Endothelial cell (in vitro differentiated cells): ENCODE results near the genes SLC25A46, DCP2 and TMED7.

DNA sequence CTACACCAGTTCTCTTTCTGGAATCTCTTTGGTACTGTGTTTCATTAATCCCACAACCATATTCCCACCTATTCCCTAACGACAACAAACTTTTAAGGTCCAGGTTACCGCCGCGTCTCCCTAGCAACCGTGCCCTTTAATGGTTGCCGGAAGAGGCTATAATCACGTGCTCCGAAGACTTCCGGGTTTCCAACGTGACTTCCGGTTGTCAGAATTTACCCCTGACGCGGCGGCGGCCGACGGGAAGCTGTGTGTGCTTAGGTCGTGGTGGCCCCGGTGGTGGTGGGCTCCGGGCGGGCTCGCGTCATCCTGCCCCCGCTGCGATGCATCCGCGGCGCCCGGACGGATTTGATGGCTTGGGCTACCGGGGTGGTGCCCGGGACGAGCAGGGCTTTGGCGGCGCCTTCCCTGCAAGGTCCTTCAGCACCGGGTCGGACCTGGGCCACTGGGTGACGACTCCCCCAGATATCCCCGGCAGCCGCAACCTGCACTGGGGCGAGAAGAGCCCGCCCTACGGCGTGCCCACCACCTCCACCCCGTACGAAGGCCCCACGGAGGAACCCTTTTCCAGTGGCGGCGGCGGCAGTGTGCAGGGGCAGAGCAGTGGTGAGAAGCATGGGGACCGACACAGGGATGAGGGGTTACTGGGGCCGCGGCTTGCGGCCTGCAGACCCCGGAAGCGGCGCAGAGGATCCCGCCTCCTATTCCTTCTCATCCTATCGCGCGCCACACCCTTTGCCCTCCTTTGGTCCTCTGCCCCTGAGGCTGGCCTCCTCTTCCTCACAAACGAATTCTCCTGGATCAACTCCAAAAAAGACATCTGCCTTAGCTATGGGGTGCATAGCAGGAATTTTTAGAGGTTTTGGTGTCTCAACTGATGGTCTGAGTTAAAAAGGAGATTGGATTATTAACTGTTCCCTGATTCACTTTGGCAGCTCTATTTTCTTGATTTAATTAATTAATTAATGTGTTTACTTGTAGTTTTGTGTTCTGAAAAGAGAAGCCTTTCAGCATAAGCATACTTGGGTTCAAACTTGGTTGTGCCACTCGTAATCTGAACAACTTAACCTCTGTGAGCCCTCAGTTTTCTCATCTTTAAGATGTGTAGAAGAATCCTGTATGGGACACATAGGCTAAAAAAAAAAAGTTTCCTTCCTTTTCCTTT, at the start of gene SLC25A46:
Gene SLC25A46 (plus strand): TSS at position 211 of the 1,165 bp plus-strand sequence.
- PRO-cap = bidirectional peak, plus-strand start at position 254 of the sequence, minus-strand start outside the sequence; bidirectional peak, plus-strand start at position 789 of the sequence, minus-strand start at position 643 of the sequence

DNA sequence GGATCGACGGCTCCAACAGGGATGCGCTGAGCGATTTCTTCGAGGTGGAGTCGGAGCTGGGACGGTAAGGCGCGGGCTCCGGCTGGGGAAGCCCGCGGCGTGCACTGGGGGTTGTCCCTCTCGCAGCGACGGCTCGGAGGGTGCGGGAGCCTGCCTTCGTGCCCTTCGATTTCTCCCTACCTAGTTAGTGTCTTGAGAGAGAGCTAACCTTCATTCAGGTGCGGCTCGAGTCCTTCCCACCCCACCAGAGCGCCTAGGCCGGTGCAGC, 331 bp downstream of the CAMK4 start:
- PRO-cap = no peak

DNA sequence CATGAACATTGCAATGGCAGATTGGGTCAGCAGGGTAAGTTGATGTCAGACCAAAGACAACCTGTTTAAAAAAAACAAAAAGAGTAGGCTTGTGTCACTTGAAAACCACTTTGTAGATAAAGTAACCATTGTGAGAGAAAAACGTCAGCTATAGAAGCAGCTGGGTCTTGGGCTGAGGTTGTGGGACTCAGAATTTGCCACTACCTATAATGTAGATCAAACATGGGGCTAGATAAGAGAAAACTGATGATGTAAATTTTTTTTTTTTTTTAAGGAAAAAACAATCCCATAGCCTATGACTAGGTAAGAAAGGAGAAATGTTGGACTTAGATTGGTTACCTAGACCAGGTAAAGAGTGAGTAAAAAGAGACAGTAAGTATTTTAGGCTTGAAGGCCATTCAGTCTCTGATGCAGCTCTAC, 8.3 kb downstream of the CAMK4 start:
- PRO-cap = no peak

DNA sequence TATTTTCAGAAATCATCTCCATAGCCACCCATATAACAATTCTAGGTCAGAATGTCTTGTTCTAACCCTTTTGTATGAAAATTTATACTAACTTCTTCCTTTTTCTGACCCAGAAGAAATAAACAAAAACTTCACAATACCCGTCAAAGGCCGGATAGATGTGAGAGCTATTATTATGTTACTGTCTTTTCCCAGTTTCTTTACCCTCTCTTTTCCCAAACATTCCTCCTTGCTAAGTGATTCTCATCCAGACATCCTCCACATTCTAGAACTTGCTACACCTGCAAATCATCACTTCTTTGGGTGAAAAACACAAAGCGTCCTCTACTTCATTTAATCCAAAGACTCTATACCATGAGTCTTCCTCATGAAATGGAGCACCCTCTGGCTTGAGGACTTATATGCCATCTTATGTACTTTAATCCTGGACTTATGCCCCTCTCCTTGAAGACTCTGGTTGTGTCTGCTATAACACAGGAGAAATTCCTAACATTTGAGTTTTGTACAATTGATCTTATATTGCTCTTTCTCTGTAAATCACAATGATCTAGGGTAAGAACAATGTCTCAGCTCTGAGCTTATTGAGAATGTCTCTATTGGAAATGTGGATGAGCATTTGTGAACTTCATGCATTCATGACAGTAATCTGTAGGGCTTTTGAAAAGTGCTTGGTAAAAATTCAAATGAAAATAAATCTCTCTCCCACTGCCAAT, 194.0 kb downstream of the EPB41L4A start:
- PRO-cap = no peak

DNA sequence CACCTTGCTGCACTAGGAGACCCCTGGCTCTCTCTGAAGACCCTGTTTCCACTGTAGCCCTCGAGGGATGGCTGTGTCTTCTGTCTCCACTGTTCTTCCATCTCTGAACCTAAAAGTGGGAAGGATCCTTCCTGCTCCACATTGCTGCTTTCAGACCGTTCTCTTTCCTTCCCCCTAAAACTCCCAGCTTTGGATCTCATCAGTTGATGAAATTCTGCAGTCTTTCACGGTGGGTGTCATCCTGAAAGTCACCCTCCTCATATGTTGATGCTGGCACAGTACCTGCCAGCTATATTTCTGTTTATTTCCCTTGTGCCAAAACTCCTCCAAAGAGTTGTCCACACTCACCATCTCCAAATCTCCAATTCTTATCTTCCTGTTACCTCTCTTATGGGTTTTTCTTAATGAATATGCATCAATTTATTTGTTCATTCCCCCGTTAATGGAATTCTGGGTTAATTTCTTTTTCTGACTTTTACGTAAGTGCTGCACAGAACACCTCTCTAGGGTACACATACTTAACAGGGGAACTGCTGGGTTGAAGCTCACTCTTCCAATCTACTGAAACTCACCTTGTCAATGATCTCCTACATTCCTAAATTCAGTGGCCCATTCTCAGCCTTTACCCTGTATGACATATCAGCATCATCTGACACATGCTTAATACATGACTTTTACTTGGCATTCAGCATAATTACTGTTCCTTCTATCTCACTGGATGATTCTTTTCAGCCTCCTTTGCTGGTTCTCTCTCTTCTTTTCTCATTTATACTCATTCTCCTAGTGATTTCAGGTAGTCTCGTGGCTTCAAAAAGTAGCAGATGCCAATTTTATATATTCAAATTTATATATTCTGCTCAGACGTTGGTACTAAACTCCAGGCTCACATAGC, 163.9 kb downstream of the EPB41L4A start:
- PRO-cap = no peak

GRCh38 chr5:112417866-112418384, 1.2 kb downstream of the EPB41L4A start:
- PRO-cap = no peak

GRCh38 chr5:112920574-112920992, 1.4 kb downstream of the REEP5 start:
- PRO-cap = no peak

GRCh38 chr5:112976655-112977685, at the start of gene DCP2:
Gene DCP2 (plus strand): TSS chr5:112976798.
- PRO-cap = bidirectional peak, plus-strand start at chr5:112976843, minus-strand start at chr5:112976459; unidirectional peak, minus-strand start at chr5:112977533

GRCh38 chr5:113023861-113024423, 47.3 kb downstream of the DCP2 start:
- PRO-cap = no peak

DNA sequence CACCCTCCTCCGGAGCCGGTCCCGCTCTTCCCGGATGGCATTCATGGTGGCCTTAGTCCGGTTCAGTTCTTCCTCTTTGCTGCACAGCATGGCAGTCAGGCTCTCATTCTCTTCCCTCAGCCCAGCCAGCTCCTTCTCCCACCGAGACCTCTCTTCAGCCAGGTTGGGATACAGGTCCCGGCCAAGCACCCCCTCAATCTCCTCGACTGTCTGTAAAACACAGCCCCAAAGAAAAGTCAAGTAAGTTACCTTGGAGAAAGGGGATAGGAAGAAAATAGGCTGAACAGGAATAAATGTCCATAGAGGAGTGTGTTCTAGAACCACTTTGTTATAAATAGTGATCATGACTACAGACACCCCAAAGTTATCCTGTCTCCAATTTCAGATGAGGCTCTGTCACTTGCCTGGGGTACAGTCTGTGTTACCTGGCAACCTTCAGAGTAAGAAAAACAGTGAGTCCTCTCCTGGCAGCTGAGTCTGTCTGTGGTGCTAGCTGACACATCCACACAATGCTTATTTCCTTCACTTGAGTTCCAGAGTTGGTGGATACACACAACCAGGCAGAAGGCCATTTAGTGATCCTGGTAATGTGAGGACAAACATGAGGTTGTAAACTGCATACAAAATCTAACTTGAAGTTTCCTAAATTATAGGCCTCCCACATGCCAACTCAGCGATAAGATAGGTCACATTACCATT, 125.3 kb downstream of the DCP2 start:
- PRO-cap = no peak

DNA sequence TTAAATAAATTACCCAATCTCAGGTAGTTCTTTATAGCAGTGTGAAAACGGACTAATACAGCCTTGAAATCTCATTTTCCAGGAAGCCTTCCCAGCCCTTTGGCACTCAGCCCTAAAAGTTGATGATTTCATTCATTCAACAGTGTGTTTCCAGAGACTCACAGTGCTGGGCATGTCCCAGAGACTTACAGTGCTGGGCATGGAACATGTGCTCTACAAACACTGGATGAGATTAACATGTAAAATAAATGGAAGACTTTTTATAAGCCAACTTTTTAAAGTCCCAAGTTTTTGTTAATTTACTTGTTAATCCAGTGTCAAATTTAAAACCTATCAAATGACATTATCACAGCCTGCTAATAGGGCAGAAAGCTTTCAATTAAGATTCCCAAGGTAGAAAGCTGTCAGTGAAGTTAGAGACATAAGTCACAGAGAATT, 136.0 kb downstream of the DCP2 start:
- PRO-cap = no peak

DNA sequence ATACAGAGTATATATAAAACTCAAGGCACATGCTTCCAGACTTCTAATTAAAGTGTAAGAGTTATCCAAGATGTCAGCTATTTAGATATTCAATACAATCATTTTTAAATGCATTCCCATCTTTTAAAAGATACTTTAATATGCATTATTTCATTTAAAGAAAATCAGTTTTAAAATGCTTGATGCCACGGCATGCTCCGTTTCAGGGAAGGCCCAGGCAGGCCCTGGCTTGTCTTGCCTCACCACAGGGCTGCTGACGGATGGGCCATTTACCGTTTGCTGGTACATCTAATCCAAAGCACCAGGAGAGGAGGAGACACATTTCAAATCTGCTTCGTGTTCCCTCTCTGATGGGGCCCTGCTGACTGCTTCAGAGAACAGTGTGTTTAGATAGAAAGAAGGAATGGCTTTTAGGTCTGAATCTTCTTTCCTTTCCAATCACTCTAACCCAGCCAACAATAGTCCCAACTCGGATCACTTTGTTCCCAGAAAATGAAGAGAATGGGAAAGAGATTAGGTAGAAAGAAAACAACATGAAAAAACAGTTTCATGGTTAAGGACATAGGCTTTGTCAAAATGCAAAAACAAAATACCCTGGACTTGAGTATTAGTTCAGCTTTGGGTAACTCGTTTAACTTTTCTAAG, 185.2 kb downstream of the DCP2 start:
- PRO-cap = no peak

DNA sequence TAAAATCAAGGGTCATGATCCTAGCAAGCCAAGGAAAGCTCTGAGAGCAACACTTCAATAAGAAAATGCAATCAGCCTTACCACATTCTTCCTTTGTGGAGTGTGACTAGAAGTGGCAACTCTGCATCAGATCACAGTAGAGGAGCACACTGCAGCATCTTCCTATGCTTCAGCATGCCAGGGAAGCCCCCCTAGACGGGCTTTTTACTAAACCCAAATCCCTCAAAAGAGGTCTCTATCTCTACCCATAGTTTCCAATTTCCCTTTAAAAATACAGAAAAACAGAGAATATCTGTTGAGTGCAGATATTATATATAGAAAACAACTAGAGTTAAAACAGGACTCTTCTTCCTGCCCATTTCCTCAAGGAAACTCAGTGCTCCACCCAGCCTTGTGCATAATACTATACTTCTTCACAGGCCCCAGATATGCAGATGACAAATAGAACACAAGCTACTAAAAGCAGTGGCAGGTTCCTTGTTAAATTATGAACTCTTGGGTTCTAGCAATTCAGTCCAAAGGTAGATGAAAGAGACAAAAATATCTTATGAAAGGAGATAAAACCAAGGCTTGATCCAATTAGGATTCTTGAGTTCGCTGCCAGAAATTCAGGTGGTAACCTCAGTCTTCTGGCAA, 200.3 kb downstream of the TSSK1B start:
- PRO-cap = no peak

DNA sequence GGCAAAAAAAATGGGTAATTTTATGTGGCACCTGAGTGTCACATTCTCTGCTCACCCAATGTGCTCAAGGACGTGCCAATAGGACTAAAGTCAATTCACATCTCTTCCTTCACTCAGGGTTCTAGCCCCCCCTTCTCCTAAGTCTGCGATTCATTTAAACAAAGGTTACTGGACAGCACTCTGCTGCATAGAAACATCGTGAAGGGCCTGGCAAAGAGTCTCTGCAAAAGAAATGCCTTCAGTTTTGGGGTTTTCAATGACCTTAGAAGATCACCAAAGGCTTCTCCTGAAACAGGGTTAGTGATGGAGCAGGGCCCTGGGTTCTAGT, 142.2 kb downstream of the TSSK1B start:
- PRO-cap = no peak

- PRO-cap = no peak
Observed at GRCh38 chr5:113325021-113325863, 109.5 kb downstream of the TSSK1B start.

DNA sequence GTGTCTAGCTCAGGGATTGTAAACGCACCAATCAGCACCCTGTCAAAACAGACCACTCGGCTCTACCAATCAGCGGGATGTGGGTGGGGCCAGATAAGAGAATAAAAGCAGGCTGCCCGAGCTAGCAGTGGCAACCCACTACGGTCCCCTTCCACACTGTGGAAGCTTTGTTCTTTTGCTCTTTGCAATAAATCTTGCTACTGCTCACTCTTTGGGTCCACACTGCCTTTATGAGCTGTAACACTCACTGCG, 23.1 kb upstream of the TSSK1B start:
- PRO-cap = no peak

DNA sequence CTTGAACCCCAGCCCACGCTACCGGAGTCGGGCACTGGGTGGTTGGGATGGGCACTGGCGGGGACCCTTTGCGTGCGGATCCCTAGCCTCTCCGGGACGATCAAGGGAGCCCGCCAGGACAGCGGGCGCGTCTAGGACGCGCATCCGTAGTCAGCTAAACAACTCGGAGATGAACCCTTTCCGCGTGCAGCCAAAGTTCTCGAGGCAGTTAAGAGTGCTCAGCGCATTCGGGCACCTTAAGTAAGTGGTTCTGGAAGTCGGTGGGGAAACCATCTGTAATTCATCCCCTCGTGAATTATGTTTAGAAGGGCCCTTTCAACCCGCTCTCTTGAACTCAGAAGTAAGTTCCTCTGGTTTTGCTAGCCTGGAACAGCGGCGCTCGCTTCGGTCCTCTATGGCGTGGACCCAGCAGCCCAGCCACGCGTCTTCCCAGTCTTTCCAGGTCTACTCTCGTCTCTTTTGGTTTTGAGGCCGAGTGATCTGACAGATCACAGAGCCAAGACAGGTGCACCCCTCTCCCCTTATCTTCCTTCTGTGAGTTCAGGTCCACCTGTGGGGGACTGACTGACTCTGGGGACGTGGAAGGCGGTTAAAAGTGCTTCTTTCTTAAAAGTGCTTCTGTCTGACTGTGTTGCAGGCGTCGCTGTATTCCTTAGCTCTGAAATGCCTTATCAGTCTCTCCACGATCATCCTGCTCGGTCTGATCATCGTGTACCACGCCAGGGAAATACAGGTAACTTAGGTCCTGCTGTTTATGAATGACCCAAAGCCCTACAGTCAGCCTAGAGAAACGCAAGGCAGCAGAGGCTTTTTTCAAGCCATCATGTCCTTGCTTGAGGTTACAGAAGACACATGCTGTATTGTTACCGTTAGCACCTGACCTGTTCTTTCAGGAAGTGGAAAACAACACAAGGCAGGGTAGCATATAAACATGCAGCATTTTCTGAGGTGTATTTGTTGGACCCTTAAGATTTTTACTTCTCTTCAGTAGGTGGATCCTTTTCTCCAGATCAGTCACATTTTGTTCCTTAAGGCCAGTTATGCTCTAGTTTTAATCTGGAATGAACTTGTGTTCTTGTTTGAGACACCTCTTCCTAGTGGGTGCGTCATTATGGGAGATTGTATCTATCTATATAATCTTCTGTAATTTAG, 1.8 kb downstream of the KCNN2 start:
- PRO-cap = no peak

GRCh38 chr5:115414216-115414815, 117.9 kb upstream of the CCDC112 start:
- PRO-cap = no peak

- PRO-cap = no peak
Observed at GRCh38 chr5:115432487-115433094, 112.0 kb downstream of the FEM1C start.

DNA sequence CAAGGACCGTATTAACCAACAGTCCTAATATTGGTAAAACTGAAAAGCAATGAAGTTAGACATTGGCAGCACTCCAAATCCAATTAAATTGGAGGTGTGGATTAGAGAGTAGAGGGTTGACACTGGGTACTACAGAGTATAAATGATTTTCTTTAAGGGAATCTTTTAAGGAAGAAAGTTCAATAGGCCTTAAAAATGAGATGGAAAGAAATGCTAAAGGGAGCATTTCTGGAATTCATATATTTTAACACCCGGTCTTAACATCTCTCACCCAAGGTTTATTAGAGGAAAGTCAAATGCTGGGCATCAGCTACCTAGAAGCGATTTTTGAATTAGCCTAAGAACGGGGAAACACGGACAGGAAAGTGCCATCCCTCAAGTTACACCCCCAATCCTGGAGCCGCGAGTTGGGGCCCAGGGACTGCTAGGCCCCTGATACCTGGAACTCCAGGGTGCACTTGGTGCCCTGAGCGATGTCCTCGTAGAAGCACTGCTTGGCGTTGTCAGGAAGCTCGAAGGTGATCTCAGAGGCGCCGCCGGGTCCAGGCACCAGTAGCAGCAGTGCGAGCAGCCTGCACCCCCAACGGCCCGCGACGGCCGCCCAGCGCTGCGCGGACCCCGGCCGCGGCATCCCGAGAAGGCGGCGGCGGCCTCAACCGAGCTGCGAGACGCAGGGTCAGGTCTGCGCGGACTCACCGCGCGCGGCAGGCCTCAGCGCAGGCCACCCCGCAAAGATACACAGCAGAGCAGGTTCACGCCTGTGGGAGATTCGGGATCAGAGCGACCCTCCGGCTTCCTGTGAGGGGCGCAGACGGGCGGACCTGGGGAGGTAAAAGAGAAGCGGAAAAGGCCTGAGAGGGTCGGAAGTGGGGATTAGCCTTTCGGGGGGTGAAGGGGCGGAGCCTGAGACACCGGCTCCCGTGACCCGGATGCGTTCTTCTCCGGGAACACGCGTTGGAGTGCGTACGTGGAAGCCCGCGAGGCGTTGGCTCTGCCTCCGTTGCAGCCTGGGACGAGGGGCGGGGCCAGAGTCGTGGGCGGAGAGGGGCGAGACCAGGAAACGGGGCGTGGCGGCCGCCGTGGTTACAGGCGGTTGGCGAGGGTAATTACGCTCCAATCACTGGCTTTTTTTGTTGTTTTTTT, at the start of gene TMED7:
Gene TMED7 (minus strand): TSS at position 875 of the 1,143 bp plus-strand sequence.
- PRO-cap = bidirectional peak, plus-strand start at position 527 of the sequence, minus-strand start at position 489 of the sequence; bidirectional peak, plus-strand start at position 775 of the sequence, minus-strand start at position 848 of the sequence; bidirectional peak, plus-strand start outside the sequence, minus-strand start at position 1,012 of the sequence